Heart right ventricle (tissue), 2 donors: ENCODE measurements around a stretch of chr2.

DNA sequence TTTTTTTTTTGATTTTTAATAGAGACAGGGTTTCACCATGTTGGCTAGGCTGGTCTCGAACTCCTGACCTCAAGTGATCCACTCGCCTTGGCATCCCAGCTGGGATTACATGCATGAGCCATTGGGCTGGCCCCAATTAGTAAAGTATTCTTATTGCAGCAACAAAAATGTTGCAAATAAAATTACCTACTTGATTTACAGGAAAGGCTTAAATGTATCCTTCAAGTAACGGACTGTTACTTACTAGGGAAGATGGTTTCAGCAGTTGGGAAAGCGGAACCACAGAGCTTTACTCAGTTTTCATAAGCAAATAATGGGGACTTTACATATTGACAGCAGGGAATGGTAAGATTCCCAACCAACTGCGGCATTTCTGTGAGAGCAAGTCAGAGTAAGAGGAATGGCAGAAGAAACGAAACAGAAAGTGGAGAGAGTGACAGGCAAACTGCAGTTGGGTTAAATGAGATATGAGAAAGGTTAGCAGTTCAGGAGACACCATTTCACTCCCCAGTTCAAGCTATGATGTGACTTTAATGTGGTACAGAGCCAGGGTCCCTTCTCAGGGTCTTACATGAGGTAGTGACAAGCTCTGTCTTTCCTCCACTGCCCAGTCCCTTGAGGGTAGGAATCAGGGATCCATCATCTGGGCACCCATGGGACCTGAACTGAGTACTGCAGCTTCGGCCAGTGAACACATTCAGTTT, 33.2 kb upstream of the GREB1 start:
- PRO-cap, 2 experiments, result no peak in any of the 2 experiments

DNA sequence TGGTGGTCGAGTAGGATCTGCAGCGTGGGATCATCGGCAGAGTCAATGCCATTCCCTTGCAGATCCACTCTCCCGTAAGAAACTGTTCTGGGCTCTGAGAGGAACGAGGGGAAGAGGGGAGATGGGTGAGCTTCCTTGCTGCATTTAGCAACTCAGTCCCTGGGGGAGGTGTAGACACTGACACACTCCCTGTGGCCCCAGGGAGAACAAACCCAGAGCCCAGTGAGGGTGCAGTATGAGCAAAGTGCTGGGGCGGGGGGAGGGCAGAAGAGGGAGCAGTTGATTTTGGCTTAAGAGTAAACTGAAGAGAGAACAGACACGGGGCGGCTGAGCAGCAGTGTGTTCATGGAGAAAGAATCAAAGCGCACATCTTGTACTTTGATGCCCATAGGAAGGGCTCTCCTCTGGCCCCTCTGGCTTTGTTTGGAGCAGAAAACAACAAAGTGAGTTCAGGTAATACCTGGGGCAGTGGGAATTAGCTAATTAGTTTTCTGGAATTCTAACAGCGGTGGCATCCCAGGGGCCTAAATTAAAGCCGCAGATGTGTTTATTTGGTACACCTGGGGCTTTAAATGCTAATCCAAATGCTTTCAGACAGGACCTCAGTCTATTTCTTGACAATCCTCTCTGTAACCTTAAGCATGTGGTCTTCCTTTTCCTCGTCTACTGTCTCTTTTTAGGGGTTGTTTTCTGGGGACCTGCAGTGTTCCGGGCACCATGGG, 8.7 kb downstream of the GREB1 start:
- PRO-cap, 2 experiments, result no peak in any of the 2 experiments

- PRO-cap, 2 experiments, result no peak in any of the 2 experiments
These were observed 64.2 kb downstream of the GREB1 start for GRCh38 chr2:11597657-11598921.

GRCh38 chr2:11710300-11710765, 36.1 kb upstream of the LPIN1 start:
- PRO-cap, 2 experiments, result no peak in any of the 2 experiments

GRCh38 chr2:11722493-11723083, 23.8 kb upstream of the LPIN1 start:
- PRO-cap, 2 experiments, result no peak in any of the 2 experiments

DNA sequence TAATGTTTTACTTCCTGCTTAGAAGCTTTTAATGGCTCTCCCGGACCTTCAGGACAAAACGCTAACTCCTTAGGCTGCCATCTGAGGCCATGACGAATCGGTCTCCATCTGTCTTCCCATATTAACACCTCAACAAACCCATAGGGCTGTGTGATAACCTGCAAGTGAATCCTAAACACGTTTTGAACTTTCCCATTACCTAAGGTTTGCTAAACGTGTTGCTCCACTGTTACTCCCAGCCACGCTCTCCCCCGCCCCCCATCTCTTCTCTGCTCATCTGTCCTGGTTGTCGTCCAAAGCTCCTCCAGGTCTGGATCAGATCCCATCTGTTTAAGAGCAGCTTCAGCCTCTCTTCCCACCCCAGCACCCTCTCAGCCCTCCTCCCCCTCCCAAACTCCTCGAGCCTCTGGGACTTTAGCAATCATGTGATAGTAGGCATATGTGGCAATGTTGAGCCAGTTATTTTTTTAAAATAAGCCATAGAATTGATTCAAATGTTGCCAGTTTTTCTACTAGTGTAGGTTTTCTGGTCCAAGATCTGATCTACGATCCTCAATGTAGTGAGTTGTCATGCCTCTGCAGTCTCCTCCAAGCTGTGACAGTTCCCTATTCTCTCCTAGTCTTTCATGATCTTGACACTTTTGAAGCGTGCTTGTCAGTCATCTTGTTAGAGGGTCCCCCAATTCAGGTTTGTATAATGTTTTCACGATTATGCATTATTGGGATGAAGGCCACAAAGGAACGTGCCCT, 20.0 kb upstream of the LPIN1 start:
- PRO-cap, 2 experiments, result no peak in any of the 2 experiments

GRCh38 chr2:11738908-11739583, 7.4 kb upstream of the LPIN1 start:
- PRO-cap, 2 experiments, result no peak in any of the 2 experiments

- PRO-cap, 2 experiments, result no peak in any of the 2 experiments
These were observed 1.5 kb upstream of the LPIN1 start for GRCh38 chr2:11744649-11745524.

- PRO-cap, 2 experiments, result no peak in any of the 2 experiments
These were observed 21.2 kb downstream of the LPIN1 start for GRCh38 chr2:11767518-11768123.

DNA sequence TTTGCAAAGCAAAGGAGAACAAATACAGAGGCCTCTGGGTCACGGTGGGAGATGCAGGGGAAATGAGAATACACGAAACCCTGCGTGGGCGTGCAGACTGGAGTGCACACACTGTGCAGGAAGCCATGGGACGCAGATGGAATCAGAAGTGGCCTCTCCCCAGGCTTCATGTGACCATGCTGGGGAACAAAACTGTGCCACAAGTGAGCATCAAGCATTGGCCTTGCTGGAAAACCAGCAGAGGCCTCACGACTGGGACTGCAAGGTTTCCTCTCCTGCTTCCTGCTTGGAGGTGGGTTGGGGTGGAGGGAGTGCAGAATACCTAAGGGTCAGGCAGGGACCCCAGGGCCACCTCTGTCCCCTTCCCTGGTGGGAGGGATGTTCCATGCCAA, 184.1 kb downstream of the LPIN1 start:
- PRO-cap, 2 experiments, result no peak in any of the 2 experiments

DNA sequence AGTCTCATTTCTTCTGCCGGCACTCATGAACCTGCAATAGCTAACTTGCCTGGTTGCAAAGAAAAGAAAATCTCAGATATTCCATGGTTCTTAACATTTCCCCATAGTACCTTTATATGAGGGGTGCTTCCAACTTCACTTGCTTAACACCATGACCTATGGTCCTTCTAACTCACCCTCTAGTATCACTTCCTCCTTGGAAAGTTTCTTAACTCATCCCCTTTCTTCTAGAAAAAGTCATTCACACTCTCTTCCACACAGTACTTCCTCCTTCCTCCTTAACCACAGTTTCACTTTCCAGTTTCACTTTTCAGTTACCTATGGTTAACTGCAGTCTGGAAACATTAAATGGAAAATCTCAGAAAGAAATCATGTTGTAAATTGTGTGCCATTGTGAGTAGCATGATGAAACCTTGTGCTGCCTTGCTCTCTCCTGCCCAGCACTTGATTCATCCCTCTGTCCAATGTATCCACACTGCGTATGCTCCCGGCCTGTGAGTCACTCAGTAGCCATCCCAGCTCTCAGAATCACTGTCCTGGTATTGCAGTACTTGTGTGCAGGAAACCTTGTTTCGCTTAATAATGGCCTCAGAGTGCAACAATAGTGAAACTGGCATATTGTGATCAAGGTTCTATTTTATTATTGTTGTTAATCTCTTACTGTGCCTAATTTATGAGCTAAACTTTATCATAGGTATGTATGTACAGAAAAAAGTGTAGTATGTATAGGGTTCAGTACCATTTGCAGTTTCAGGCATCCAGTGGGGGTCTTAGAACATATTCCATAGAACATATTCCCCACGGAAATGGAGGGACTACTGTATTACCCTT, 128.6 kb upstream of the TRIB2 start:
- PRO-cap, 2 experiments, result no peak in any of the 2 experiments

DNA sequence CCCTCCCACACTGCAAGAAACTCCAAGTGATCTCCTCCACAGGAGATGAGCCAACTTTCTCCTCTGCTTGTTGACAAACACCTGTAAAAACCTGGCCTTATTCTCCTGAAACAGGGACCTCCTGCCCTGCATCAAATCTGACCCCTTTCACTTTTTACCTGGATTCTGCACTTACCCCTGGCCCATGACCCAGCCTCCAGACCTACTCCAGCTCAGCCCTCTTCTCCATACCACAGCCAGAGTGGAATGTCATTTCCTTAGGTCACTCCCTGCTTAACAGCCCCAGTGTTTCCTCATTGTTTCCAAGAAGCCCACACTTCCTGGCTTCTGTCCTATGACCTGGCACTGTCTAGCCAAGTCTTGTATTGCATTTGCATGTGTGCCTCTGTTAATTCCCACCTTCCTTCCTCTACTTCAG, 51.5 kb upstream of the TRIB2 start:
- PRO-cap, 2 experiments, result peak in 2 of 2 experiments; most common minus-strand start position 248 of the sequence (in 2)

- PRO-cap, 2 experiments, result peak in 1 of 2 experiments; most common minus-strand start chr2:12722280 (in 1)
These were observed 5.4 kb downstream of the TRIB2 start for GRCh38 chr2:12721934-12722793.

DNA sequence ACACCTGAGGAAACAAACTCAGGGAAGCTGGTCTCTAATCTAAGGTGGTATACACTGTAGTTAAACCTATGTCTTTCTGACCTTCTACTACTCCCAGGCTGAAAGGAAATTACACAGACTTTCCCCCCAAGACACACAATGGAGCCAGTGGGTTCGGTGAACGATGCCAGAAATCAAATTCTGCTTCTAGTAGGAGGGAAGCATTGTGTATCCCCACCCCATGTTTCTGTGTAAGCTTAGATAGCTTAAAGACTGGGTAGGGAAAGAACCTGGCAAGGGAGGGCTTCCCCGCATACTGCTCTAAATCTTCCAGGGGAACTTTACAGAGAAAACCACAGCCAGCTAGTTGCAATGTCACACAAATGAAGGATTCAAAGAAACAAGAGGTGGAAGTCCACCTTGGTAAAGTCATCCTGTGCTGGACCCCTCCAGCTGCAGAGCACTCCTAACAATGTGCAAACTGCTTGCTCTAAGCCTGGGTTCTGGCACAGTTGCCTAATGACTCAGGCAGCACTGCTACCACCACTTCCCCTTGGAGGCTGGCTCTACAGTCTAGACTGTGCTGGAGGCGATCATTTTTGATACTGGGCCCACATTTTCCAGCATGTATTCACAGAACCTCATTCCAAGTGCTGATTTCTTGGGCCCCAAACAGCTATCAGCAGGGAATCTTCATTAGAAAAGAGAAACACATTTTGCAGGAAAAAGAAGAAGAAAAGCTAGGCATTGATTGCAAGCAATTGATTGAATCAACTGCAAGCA, 47.5 kb downstream of the TRIB2 start:
- PRO-cap, 2 experiments, result no peak in any of the 2 experiments

- PRO-cap, 2 experiments, result peak in 2 of 2 experiments; most common plus-strand start chr2:12806808 (in 1); most common minus-strand start chr2:12806718 (in 2)
These were observed 89.8 kb downstream of the TRIB2 start for GRCh38 chr2:12806475-12806984.

DNA sequence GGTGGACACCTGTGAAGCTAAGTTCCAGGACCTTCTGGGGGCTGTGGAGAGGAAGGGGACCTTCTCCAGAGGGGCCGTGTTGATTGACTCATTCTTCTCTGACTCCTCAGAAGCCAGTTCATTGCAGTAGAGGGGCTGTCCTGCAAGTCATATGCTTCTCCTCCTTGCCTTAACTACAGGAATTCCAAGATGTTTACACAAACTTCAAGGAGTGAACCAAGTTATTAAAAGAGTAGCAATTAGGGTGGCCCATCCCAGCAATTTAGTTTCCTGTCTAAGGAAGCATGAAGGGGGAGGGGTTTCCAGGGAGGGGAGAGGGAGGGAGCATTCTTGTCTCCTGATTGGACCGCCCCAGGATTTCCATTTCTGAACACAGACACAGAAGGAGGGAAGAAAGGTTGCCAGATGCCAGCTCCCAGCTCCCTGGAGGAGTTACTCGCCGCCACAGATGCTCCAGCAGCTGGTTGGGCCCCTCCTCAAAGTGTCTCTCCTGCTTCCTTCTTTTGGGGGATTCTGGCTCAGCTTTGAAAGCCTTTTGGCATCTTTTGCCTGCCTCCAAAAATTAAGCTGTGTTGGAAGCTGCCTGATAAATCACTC, 107.6 kb downstream of the TRIB2 start:
- PRO-cap, 2 experiments, result peak in 1 of 2 experiments; most common plus-strand start position 381 of the sequence (in 1); most common minus-strand start position 199 of the sequence (in 1)

GRCh38 chr2:13532331-13533210, 815.8 kb downstream of the TRIB2 start:
- PRO-cap, 2 experiments, result no peak in any of the 2 experiments

DNA sequence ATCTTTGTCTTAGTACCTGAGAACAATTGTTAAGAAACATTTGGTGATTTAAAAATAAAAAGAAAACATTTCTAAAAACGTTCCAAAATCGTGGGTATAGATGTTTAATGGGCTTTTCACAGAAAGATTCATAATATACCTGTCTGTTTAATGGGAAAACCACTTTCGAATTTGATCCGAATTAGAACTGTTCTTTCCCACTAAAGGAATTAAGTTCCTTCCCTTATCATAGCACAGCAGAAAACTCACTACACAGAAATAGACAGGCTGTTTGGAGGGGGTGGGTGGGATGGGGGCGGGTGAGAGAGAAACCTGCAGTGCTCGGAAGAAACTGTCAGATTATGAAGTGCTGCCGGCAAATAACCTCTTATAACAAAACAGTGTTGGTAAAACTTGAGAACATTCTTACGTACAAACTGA, 756.1 kb upstream of the LRATD1 start:
- PRO-cap, 2 experiments, result peak in 2 of 2 experiments; most common minus-strand start position 246 of the sequence (in 2)

GRCh38 chr2:14872860-14873145, 240.3 kb downstream of the LRATD1 start:
- PRO-cap, 2 experiments, result no peak in any of the 2 experiments

GRCh38 chr2:15747696-15748174, 156.1 kb downstream of the DDX1 start:
- PRO-cap, 2 experiments, result no peak in any of the 2 experiments